HGPS cell (cell line): ENCODE data around the genes ADAT2 and LTV1.

GRCh38 chr6:142886749-142887261, 58.2 kb downstream of the HIVEP2 start:
- RRBS: no CpG with 5 or more reads among the region's 2 CpGs

DNA sequence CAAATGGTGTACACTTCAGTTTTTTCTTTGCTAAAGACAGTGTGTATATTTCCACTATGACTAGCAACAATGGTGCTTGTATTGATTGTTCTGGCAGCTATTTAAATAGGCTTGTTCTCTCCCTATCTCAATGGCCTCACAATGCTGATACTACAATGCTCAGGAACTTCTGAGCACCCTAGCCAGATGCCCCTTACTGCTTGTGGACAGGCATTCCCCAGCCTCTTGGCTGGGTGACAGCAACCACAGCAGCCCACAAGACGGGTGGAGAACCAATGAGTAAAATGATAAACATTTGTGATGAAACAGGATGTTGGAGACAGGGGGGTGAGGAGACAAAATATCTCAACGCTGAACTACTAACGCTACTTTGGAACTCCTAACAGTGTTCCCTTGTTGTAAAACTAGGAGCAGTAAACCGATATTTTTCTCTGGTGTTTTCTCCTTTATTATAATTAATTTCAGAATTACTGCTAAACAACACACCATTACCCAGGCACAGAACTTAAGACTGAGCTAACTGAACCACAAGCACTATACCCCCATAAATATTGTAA, 42.3 kb downstream of the HIVEP2 start:
- RRBS: no CpG with 5 or more reads among the region's 4 CpGs

- RRBS: no CpG with 5 or more reads among the region's 5 CpGs
Observed at GRCh38 chr6:142912978-142913469, 32.0 kb downstream of the HIVEP2 start.

GRCh38 chr6:142915722-142916906, 28.9 kb downstream of the HIVEP2 start:
- RRBS: no CpG with 5 or more reads among the region's 5 CpGs

DNA sequence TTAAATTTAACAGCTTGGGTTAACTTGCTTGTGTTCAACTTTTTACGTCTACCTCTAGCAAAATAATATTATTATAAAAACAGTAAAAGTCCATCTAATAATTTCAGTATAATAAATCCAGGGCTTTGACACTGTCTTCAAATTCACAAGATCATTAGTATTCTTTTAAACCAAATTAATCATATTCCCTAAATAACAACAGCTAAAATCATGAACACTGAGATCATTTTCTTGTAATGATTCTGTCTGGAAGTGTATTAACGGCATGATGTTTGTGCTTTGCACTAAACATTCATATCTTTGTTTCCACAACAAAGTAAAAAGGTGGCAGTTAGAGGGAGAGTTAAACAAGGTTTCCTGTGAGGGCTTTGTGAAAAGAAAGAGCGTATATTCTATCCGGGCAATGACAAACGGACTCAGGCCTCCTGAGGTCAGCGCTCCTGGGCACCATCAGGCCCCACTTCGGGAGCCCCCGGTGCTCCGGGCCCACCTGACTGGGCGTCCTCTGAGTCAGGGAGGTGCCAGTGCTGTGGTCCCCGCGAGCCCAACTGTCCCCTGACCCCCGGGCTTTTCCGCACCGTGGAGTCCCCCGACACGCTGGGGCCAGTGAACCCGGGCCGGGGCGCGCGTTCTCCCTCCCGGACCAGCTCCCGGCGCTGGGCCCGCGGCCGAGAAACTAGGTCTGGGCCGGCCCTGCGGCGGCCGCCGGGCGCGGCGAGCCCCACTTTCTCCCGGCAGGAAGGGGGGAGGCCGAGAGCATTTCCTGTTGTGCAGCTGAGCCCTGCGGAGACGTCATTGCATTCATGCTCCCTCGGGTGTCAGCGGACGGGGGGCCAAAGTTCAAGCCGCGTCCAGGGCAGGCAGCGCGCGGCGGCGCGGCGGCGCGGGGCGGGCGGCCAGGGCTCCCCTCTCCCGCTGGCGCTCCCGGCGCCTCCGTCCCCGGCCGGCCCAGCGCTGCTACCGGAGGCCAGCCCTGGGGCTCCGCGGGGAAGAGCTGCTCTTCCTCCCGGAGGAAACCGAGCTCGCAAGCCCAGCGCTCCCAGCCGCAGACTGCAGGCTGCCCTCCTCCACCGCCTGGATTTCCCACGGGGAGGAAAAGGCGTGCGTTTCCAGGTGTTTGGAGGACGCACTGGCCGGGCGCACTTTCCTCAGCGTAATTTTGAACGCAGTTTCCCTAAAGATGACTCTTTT, 18.4 kb downstream of the HIVEP2 start:
- RRBS: 6% methylated on average over 23 of the region's 81 CpGs

GRCh38 chr6:143164278-143165648, 104.1 kb downstream of the AIG1 start:
- RRBS: no CpG with 5 or more reads among the region's 12 CpGs

DNA sequence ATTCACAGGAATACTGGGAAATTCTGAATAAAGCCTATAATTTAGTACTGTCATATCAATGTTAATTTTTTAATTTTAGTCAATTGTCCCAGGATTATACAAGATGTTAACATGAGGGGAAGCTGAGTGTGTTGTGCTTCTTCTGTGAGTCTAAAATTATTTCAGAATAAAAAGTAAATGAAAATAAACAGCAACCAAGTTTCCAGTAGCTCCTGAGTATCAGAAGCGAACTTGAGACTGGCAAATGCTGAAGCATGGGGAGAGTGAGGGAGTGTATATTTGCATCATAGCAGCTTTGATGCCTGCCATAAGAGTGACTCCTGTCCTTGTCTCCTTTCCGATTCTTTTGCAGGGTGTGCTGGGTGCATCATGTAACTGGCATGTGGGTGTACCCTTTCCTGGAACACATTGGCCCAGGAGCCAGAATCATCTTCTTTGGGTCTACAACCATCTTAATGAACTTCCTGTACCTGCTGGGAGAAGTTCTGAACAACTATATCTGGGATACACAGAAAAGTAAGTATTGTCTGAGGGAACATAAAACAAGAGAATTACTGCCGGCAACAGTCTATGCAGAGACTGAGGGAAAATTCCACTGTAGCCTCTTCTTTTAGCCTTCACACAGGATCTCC, 117.4 kb downstream of the ADAT2 start:
- RRBS: no CpG with 5 or more reads among the region's 3 CpGs

DNA sequence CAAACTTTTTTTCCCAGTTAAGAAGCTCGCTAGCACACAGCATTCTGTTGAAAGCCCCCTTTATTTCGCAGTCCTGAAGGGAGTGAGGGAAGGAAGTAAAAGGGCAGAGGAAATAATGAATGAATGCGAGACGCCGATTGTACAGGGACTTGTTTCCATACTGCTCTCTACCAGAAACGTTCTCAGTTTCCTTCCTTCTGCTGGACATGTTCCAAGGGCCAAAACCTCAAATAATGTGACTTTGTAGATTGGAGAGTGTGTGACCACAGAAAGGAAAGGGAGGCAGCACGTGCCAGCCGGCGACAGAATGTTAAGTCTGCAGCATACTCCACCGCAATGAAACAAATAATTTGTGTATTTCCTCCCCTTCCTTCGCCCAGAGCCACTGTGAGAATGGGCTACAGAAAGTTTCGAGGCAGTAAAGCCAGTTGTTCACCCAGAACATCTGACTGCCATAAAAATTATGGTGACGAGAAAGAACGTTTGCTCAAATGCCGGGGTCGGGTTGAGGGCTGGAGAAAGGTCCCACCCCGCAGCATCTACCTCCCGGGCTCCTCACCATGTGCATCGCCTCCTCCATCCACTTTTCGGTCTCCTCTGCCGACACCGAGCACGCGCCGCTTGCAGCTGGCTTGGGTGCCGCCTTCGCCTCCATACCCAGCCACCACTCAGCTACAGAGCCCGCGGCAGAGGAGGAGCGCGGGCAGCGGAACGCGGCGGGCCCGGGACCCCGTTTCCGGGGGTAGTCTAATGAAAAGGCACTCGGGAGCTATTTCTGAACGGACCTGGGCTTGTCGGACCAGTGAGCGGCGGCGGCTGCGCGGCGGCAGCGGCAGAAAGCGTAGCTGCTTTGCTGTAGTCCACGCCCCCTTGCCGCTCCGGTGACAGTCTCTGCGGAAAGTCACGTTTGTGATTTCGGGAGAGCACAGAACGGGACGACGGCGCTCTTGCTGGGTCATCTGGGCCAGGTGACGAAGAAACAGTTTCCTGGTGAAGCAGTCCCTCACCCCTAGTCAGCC, at the start of gene ADAT2:
Gene ADAT2 (minus strand): TSS at position 692 of the 1,019 bp plus-strand sequence.
- RRBS: 3% methylated on average over 4 of the region's 60 CpGs

- RRBS: no CpG with 5 or more reads among the region's 3 CpGs
Observed at GRCh38 chr6:143516593-143517139, 5.1 kb upstream of the FUCA2 start.

- RRBS: no CpG with 5 or more reads among the region's 6 CpGs
Observed at GRCh38 chr6:143578278-143578906, 66.9 kb upstream of the FUCA2 start.

DNA sequence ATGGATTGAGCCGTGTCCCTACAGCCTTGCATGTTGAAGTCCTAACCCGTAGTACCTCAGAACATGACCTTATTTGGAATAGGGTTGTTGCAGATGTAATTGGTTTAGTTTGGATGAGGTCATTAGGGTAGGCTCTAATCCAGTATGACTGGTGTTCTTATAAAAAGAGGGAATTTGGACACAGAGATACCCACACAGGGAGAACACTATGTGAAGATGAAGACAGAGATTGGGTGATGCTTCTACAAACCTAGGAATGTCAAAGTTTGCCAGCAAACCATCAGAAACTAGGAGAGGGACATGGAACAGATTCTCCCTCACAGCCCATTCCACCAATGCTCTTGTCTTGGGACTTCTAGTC, 35.3 kb upstream of the PHACTR2 start:
- RRBS: no CpG with 5 or more reads among the region's 2 CpGs

- RRBS: no CpG with 5 or more reads among the region's 2 CpGs
Observed at GRCh38 chr6:143675871-143676539, 1.8 kb upstream of the PHACTR2 start.

DNA sequence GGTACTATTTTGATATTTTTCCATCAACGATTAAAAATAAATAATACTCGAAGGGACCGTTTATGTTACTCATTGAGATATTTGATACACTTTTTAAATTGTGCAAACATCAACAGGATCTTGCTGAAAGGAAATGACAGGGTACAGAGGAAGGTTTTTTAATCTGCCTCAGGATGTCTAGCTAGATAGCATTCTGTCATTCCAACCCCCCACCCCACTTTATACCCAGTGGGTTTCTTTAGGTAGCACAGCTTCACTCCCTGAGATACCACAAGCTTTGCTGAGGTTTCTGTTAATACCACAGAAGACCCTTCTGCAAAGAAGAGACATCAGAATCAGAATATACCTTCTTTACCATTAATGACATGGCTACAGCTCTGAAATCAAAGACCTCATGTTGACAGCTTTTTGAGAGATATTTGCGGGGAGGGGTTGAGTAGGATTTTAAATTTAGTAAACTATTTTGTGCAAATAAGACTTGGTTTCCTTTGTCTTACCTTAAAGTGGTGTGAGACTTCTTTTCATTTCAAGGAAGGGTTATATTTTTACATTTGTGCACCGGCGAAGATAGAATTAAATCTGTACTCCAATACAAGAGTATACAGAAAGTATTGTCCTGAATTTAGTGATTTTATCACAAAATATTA, 1.4 kb downstream of the PHACTR2 start:
- RRBS: no CpG with 5 or more reads among the region's 6 CpGs

DNA sequence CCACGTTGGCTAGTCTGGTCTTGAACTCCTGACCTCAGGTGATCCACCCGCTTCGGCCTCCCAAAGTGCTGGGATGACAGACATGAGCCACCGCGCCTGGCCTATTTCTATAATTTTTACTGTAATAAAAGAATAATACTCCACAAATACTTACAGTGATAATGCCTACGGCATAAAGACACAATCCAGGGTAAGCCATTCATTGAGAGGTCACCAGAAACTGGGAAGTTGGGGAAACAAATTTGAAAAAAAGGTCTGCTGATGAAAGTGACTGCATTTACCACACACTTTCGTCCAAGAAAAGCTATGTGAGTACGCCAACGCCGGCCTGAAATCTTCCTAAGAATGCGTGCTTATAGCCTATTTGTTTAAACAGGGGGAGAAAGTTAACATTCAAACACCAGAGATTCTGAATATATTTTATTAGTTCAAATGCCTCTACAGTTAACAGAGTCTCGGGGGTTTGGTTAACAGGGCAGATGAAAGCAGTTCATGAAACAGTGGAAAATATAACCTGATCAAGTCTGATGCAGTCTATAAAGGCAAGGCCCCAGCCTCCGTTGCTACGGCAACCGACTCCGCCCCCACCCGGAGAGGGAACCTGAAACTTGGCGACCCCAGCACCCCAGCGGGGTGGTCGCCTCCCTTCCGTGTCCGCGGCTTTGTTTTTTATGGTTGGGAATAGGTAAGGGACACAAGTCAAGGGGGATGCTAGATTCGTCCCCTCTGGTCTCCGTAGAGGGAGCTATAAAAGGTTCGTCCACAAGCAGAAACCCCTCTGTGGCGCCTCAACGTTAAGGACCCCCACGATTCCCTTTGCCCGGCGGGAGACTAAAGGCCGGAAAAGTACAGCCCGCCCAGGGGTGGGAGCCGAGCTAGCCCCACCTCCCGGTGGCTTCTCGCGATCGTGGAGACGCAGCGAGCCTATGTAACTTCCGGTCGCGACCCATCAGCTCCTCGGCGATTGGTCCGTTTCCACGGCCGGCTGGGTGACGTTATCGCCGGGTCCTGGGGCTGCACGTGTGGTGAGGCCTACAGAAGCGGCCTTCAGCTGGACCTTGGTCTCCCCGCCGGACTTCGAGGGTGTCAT, at the start of gene LTV1:
Gene LTV1 (plus strand): TSS at position 990 of the 1,090 bp plus-strand sequence.
- RRBS: 2% methylated on average over 17 of the region's 56 CpGs

DNA sequence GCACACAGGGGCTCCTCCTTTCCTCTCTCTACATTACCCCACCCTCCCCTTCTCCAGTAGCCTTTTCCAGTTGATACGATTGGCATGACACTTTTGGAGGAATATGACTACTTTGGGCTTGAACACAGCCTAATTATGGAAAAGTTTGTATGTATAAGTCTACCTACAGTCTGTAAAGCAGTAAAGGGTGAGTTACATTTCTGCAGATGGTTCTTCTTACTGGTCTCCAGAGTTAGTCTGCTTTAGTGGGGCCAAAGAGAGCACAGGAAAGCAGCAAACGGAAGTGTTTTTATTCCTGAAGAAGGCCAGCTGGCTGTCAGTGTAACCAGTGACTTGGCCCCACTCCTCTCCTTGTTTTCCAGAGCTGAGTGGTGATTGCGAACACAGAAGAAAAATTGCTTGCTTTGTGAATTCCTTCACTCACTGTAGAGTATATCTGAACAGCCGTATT, 37.5 kb downstream of the ZC2HC1B start:
- RRBS: no CpG with 5 or more reads among the region's 4 CpGs

DNA sequence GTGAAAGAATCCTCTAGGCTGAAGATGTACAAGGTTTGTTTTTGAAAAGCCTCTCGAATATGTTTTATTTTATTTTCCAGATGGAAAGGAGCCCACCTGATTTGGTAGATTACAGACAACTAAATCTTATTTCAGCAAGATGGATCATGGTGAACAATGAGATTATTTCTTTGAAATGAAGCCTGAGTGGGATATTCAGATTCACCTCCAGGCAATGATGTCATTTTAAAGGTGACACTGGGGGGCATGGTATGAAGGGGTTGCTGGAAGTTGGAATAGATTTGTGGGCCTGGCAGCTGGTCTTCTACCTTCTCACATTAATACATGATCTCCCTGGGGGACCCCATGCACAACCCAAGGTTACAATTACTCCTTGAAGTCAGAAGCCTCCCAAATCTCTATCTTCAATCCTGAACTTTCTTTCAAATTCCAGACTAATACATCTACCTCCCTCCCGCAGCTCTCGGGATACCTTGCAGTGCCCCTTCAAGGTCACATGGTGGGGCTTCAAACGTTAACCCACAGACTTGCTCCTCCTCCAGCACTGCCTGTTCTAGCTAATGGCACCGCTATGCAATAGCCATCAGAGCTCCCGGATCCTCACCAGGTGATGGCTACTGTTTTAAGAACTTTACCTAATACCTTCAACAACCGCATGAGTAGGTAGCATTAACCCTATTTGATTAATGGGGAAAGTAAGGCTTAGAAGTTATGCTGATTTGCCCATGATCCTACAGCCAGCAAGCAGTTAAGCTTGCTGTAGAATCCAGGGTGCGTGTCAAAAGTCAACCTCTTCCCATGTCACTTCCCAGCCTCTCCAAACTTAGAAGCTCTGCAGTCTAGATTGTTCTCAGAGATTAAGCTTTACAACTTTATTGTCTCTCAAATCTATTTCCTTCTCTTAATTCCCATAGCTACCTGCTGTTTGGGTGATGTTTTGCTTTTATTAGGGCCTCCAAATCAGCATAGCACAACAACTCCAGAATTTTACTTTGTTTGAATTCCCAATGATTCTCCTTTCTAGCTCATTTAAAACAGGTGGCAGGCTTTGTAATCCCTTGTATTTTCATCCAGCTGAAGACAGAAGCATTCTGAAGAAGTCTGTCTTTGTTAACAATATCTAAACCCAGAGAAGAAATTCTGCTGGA, 44.8 kb downstream of the PLAGL1 start:
- RRBS: no CpG with 5 or more reads among the region's 8 CpGs

- RRBS: no CpG with 5 or more reads among the region's 11 CpGs
Observed at GRCh38 chr6:143972763-143973672, 35.0 kb downstream of the PLAGL1 start.

DNA sequence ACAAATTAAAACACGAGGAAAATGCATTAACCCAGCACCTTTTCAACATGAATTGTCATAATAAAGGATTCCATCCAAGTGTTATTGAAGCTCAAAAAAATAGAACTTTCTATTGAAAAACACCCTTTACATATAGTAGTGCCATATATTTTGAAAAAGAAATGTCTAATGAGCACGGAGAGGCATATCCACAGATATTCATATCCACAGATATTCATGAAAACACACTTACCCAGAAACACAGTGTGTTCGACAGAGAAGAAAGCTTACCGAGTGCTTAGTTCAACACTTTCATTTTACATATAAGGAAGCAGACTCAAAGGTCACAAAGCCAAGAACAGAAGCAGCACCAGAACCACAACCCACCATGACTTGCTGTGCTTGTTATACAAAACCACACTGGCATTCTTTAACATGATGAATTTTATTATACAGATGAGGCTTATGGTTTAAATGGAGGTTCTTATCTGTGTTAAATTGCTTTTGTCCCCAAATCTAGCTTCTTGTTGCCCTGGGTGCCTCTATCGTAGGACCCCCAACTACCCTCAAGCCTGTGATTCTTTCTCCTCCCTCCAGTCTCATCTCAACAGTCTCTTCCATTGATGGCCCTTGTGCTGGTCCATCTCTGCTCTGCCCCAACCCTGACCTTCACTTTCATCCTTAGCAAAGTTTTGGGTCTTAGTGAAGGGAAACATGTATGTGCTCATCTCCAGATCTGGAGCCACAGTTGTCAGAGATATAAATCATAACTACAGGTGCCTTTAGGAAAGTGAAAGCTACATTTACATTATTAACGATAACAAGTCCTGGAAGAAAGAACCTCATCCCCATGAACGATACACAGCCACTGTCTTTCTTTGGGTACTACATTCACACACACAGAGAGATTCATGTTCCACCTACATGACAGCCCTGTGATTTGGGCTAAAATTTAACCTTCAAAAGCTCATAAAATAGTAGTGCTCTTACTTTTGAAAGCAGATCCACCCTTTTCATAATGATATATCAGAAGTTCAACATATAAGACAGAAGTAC, 40.1 kb downstream of the SF3B5 start:
- RRBS: no CpG with 5 or more reads among the region's 7 CpGs

- RRBS: no CpG with 5 or more reads among the region's 4 CpGs
Observed at GRCh38 chr6:144159733-144160130, 9.4 kb downstream of the STX11 start.

DNA sequence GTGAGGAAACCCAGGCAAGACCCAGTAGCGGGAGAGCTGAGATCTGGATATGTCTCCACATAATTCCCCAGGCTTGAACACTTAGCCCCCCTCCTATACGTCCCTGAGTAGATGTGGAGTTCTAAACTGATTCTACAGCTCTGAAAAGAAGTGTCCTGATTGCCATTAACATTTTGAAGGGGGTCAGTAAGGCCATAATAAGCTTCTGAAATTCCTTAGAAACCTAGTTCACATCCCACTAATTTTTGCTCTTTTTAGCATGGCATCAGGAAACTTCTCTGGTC, 20.7 kb downstream of the STX11 start:
- RRBS: no CpG with 5 or more reads among the region's 2 CpGs